ENCODE measurements around the genes CDH13 and KIAA0513.

DNA sequence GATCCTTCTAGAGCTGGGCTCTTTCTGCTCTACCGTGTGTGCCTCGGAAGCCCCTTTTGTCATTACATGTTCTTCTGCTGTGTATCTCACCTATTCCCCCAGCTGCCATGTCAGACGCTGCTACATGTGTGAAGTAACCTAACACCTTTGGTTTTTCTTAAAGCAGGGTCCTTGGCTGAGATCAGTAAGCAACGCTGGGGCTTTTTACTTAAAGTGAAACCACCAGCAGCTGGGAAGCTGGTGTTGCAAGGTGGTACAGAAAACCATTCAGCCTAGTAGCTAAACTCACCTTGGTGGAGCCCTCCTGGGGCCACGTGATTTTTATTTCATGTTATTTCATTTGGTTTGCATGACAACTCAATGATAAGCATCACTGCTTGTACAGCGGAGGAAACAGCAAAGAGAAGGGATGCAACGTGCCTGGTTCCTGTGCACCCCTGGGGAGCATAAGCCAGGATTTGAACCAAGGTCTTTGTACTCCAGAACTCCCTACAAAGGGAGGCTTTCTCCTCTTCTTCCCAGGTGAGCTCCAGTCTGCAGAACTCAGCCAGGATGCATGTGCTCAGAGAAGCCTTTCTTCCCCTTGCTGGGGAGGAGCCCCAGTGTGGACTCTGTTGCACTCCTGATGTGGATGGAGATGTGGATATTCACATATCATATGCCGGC is 62.7 kb downstream of the PLCG2 start:
- PRO-cap: no peak
CAGE:
- cytosol, long polyA plus RNA: no peak
- long polyA plus RNA: no peak
- nucleus, long polyA plus RNA: no peak

DNA sequence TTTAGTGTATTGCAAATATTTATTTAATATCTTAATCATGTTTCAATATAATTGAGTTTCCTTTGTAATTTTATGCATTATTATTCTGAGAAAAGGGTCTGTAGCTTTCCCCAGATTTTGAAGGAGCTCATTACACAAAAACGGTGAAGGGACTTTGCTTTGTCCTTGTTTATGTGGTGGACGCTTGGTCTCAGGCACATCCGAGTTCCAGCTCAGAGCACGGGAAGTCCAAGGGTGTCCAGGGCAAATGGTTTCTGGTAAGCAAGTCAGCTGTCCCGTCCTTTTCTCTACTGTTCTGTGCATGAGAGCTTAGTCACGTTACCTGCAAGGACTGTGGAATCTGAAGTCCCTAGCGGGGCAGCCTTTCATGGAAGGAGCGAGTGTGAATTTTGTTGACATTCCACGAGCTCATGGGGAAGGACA is 109.4 kb downstream of the SDR42E1 start:
- PRO-cap: no peak
CAGE:
- cytosol, long polyA plus RNA: no peak
- long polyA plus RNA: no peak
- nucleus, long polyA plus RNA: no peak

GRCh38 chr16:82083723-82084232 is 48.7 kb downstream of the HSD17B2 start:
- PRO-cap: no peak
CAGE:
- cytosol, long polyA plus RNA: no peak
- long polyA plus RNA: no peak
- nucleus, long polyA plus RNA: no peak

- PRO-cap: no peak
CAGE:
- cytosol, long polyA plus RNA: no peak
- long polyA plus RNA: no peak
- nucleus, long polyA plus RNA: no peak
These were observed at the start of gene CDH13 for GRCh38 chr16:82626645-82627193. TSS of gene CDH13 (plus strand) at chr16:82626969.

- PRO-cap: no peak
CAGE:
- cytosol, long polyA plus RNA: no peak
- long polyA plus RNA: no peak
- nucleus, long polyA plus RNA: no peak
These were observed 2.1 kb downstream of the CDH13 start for GRCh38 chr16:82628712-82629349.

DNA sequence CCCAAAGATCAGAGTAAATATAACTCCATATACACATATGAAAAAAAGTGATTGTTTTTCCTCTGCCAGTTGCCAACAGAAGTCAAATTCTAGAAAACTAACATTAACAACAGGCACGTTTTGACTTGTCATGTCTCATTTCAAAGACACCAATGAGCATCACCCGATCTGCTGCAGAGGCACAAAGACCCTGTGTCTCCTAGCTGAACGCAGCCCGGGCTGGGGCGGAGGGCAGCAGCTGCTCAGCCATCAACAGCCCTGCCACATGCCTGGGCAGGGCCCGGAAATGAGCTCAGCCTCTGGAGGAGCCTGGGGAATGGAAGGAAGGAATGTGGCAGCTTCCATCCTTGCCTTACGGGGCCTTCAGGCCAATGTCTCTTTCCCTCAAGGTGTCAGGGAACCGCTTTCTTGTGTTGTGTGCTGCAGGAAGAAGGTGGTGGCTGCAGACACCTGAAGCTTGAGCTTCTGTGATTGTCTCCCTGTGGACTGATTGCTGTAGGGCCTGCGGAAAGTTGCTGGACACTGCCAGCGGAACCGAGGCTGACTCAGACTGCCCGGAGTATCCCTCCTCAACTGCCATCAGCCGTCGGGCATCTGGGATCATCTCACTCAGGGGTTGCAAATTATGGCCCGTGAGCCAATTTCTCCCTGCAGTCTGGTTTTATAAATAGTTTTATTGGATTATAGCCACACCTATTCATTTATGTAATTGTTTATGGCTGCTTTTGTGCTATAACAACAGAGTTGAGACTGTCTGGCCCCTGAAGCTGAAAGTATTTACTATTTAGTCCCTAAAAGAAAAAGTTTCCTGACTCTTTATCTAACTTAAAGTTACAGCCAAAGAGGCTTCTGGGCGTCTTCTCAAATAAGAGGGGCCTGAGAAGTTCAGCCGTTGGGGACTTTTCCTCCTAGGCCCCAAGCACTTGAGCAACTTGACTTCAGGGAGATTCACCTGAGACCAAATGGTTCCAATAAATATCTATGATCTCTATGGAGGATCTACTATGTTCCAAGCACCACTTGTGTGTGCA is 7.4 kb downstream of the CDH13 start:
- PRO-cap: no peak
CAGE:
- cytosol, long polyA plus RNA: no peak
- long polyA plus RNA: no peak
- nucleus, long polyA plus RNA: no peak

- PRO-cap: no peak
CAGE:
- cytosol, long polyA plus RNA: no peak
- long polyA plus RNA: no peak
- nucleus, long polyA plus RNA: no peak
These were observed 108.8 kb downstream of the CDH13 start for GRCh38 chr16:82735501-82736081.

DNA sequence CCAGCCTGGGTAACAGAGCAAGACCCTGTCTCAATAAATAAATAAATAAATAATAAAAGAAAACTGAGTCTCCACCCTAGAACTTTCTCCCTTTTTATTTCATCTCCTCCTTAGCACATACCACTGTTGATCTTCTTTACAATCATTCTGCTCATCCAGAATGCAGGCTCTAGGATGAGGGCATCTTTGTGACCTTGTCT is 226.1 kb upstream of the HSBP1 start:
- PRO-cap: no peak
CAGE:
- cytosol, long polyA plus RNA: no peak
- long polyA plus RNA: no peak
- nucleus, long polyA plus RNA: no peak

DNA sequence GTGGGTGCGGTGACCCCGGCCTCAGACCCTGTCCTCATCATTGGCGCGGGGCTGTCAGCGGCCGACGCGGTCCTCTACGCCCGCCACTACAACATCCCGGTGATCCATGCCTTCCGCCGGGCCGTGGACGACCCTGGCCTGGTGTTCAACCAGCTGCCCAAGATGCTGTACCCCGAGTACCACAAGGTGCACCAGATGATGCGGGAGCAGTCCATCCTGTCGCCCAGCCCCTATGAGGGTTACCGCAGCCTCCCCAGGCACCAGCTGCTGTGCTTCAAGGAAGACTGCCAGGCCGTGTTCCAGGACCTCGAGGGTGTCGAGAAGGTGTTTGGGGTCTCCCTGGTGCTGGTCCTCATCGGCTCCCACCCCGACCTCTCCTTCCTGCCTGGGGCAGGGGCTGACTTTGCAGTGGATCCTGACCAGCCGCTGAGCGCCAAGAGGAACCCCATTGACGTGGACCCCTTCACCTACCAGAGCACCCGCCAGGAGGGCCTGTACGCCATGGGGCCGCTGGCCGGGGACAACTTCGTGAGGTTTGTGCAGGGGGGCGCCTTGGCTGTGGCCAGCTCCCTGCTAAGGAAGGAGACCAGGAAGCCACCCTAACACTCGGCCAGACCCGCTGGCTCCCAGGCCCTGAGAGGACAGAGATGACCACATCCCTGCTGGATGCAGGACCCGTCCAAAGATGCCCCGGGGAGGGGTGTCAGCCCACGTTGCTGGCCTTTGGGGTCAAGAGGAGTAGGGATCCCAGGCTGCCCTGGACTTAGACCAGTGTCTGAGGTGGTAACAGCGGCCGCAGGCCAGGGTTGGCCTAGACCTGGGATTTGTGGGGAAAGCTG is 2.4 kb upstream of the NECAB2 start:
- PRO-cap: no peak
CAGE:
- cytosol, long polyA plus RNA: no peak
- long polyA plus RNA: no peak
- nucleus, long polyA plus RNA: no peak

GRCh38 chr16:83993968-83994398 is 25.9 kb downstream of the NECAB2 start:
- PRO-cap: no peak
CAGE:
- cytosol, long polyA plus RNA: no peak
- long polyA plus RNA: no peak
- nucleus, long polyA plus RNA: no peak

DNA sequence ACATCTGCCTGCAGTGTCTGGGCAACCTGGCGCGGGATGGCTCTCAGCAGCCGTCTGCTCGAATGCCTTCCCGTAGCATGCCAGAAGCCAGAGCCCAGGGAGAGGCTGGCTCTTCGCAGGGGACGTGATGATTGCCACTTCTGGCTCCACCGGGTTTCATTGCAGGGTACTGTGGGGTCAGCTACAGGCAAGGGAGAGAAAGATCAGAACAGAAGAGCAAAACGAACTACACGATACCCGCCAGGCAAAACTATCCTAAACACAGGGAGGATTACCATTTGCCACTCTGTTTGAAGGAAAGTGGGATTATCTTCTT is 21.2 kb downstream of the MBTPS1 start:
- PRO-cap: no peak
CAGE:
- cytosol, long polyA plus RNA: no peak
- long polyA plus RNA: no peak
- nucleus, long polyA plus RNA: no peak

DNA sequence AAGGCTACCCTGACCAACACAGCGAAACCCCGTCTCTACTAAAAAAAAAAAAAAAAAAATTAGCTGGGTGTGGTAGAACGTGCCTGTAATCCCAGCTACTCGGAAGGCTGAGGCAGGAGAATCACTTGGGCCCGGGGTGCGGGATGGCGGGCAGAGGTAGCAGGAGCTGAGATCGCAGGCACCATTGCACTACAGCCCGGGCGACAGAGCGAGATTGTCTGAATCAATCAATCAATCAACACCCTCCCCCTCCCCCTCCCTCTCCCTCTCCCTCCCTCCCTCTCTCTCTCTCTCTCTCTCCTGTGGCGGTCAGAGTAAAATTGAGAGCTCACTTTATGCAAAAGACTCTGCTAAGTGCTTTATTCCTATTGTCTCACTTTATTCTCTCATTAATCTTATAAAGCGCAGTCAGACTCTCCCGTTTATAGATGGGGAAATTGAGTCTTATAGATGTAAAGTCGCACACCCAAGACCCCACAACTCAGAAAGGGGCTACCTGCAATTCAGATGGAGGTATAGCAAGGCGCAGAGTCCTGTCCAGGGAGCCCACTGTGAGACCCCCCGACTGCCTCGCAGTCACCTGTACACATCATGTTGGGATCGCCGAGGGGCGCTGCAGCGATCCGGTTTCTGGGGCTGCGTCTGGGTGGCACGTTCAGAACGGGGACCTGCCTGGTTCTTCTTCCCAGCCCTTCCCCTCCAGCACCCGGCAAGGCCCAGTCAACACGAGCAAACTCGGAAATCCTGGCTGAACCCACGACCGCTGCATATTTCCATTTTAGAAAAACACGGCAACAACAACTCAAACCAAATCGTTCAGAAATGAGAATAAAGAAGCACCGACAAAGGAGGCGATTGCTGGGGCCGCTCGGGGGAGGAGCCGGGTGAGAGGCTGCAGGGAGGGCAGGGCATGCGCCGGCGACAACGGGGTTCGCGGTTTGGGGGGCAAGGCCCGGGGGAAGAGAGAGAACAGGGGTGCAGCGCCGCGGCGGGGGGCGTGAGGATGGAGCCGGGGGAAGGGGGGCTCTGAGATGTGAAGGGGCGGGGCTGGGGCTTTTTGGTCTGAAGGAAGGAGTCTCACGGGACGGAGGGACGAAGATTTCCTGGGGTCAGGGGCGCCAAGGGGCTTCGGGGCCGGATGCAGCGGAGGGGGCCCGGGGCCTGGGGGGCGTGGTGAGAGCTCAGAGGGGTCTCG is 785 bp downstream of the HSDL1 start:
- PRO-cap: no peak
CAGE:
- cytosol, long polyA plus RNA: no peak
- long polyA plus RNA: no peak
- nucleus, long polyA plus RNA: no peak

- PRO-cap: no peak
CAGE:
- cytosol, long polyA plus RNA: no peak
- long polyA plus RNA: no peak
- nucleus, long polyA plus RNA: no peak
These were observed 572 bp downstream of the WFDC1 start for GRCh38 chr16:84295140-84295759.

- PRO-cap: no peak
CAGE:
- cytosol, long polyA plus RNA: no peak
- long polyA plus RNA: no peak
- nucleus, long polyA plus RNA: no peak
These were observed 8.6 kb downstream of the KLHL36 start for GRCh38 chr16:84656635-84657619.

- PRO-cap: unidirectional peak, minus-strand start at chr16:84726785
CAGE:
- cytosol, long polyA plus RNA: no peak
- long polyA plus RNA: no peak
- nucleus, long polyA plus RNA: no peak
These were observed 26.9 kb downstream of the USP10 start for GRCh38 chr16:84726431-84727272.

DNA sequence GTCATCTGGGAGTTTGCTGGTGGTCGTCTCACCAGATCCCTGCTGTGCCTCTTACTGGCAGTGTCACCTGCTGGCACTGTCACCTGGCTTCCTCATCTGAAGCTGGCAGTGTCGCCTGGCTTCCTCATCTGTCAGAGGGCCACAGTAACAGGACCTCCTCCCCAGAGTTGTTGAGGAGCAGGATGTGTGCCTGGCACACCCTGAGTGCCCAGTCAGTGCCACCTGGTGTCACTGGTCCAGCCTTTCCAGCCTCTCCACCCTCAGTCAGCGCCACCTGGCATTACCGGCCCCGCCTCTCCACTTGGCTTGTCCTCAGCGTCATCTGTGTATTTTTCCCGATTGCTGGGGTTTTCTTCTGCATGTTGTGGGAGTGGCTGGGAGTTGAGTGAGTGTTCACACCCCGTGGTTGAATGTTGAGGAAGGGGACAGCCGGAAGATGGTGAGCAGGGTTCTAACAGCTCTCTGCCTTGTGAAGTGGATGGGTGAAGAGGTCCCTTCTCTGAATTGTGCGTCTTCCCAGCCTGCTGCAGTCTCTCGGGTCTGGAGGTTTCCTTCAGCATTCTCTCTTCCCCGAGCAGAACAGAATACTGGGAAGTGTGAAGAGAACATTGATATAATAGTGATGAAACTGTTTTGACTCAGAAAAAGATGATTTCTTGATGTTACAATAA is 38.0 kb downstream of the USP10 start:
- PRO-cap: no peak
CAGE:
- cytosol, long polyA plus RNA: no peak
- long polyA plus RNA: no peak
- nucleus, long polyA plus RNA: no peak

GRCh38 chr16:84824104-84824426 is 4.3 kb downstream of the CRISPLD2 start:
- PRO-cap: no peak
CAGE:
- cytosol, long polyA plus RNA: no peak
- long polyA plus RNA: no peak
- nucleus, long polyA plus RNA: no peak

- PRO-cap: no peak
CAGE:
- cytosol, long polyA plus RNA: no peak
- long polyA plus RNA: no peak
- nucleus, long polyA plus RNA: no peak
These were observed 8.4 kb downstream of the ZDHHC7 start for GRCh38 chr16:85003024-85003287.

GRCh38 chr16:85011685-85012311 is 463 bp upstream of the ZDHHC7 start:
- PRO-cap: no peak
CAGE:
- cytosol, long polyA plus RNA: no peak
- long polyA plus RNA: no peak
- nucleus, long polyA plus RNA: no peak

GRCh38 chr16:85027322-85028297 is at the start of gene KIAA0513:
TSS of gene KIAA0513 (plus strand) at chr16:85027795.
- PRO-cap: bidirectional peak, plus-strand start at chr16:85027769, minus-strand start at chr16:85027631
CAGE:
- cytosol, long polyA plus RNA: no peak
- long polyA plus RNA: no peak
- nucleus, long polyA plus RNA: no peak

All from A549 (cell line).